Stomach (tissue), 7 donors: ENCODE measurements around the gene EFCAB11.

DNA sequence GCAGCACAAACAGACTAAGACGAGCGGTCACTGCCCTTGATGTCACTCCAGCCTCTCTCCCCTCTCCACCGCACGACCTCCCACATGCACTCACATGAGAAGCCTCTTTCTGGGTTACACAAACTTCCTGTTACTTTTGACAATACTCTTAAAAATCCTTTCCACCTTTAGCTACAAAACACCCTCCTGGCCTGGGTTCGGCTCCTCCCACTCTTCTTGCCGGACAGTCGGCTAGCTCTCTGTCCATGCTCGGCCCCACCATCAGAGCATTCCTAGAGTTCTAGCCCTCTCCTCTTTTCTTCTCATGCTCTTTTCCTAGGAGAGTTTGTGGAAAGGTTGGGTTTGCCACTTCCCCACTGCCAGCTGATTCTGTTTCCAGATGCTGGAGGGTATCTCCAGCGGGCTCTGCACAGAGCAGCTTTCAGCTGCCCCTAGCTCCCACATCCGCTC, 124.2 kb downstream of the FOXN3 start:
- PRO-cap = no peak
- RAMPAGE, long total RNA, 5 experiments = start-site peak on the minus strand in 2 of 5 experiments, centred at positions 358 to 359 of the sequence, 8 to 9 reads per replicate
- RRBS = no CpG with 5 or more reads among the region's 10 CpGs

GRCh38 chr14:89351361-89352029, 65.5 kb downstream of the FOXN3 start:
- PRO-cap = unidirectional peak, minus-strand start at chr14:89351672
- RAMPAGE, long total RNA, 5 experiments = start-site peak on the minus strand in 1 of 5 experiments, at chr14:89351646-89351685 at its widest, 5 reads per replicate
- RRBS = no CpG with 5 or more reads among the region's 12 CpGs

- PRO-cap = no peak
- RAMPAGE, long total RNA, 5 experiments = no peak in any of the 5 experiments
- RRBS = no CpG with 5 or more reads among the region's 5 CpGs
These were observed 197.3 kb upstream of the FOXN3 start for GRCh38 chr14:89614148-89614949.

- PRO-cap = no peak
- RAMPAGE, long total RNA, 5 experiments = no peak in any of the 5 experiments
- RRBS = no CpG with 5 or more reads among the region's 7 CpGs
These were observed 200.4 kb upstream of the FOXN3 start for GRCh38 chr14:89617427-89617875.

GRCh38 chr14:89629057-89629323, 212.0 kb upstream of the FOXN3 start:
- PRO-cap = no peak
- RAMPAGE, long total RNA, 5 experiments = no peak in any of the 5 experiments
- RRBS = no CpG with 5 or more reads among the region's 3 CpGs

GRCh38 chr14:89700694-89701027, 253.9 kb downstream of the EFCAB11 start:
- PRO-cap = no peak
- RAMPAGE, long total RNA, 5 experiments = no peak in any of the 5 experiments
- RRBS = no CpG with 5 or more reads among the region's 8 CpGs

DNA sequence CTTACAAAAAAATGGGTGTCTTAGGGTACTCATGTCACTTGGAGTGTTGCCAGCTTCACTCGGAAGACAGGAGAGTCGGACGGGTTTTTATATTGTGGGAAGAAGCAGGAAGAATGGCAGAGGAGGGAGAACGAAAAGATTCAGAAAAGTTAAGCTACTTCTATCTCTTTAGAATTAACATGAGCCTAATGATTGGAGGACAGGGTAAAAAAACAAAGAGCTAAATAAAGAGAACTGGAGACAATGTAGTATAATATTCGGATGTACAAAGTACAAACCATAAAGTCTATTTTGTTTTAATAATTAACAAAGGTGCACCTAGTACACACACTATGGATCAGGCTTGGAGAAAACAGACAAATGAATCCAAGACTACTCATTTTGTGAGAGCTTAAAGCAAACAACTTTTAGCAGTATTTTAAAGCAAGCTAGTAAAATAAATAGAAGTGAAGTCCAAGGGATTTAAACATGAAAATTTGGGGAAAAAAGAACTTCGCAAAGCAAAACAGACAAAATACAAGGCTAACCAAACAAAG, 43.8 kb downstream of the EFCAB11 start:
- PRO-cap = no peak
- RAMPAGE, long total RNA, 5 experiments = no peak in any of the 5 experiments
- RRBS = no CpG with 5 or more reads among the region's 6 CpGs

GRCh38 chr14:89954212-89955258, at the start of gene EFCAB11:
TSS of gene EFCAB11 (minus strand) at chr14:89954730.
- PRO-cap = bidirectional peak, plus-strand start at chr14:89954950, minus-strand start at chr14:89954615
- RAMPAGE, long total RNA, 5 experiments = start-site peak on the minus strand in 3 of 5 experiments, at chr14:89954526-89954803 at its widest, 83 to 181 reads per replicate
- RRBS = 1% methylated on average over 6 of the region's 46 CpGs

- PRO-cap = no peak
- RAMPAGE, long total RNA, 5 experiments = no peak in any of the 5 experiments
- RRBS = no CpG with 5 or more reads among the region's 1 CpG
These were observed 1.6 kb downstream of the TDP1 start for GRCh38 chr14:89957321-89957802.

DNA sequence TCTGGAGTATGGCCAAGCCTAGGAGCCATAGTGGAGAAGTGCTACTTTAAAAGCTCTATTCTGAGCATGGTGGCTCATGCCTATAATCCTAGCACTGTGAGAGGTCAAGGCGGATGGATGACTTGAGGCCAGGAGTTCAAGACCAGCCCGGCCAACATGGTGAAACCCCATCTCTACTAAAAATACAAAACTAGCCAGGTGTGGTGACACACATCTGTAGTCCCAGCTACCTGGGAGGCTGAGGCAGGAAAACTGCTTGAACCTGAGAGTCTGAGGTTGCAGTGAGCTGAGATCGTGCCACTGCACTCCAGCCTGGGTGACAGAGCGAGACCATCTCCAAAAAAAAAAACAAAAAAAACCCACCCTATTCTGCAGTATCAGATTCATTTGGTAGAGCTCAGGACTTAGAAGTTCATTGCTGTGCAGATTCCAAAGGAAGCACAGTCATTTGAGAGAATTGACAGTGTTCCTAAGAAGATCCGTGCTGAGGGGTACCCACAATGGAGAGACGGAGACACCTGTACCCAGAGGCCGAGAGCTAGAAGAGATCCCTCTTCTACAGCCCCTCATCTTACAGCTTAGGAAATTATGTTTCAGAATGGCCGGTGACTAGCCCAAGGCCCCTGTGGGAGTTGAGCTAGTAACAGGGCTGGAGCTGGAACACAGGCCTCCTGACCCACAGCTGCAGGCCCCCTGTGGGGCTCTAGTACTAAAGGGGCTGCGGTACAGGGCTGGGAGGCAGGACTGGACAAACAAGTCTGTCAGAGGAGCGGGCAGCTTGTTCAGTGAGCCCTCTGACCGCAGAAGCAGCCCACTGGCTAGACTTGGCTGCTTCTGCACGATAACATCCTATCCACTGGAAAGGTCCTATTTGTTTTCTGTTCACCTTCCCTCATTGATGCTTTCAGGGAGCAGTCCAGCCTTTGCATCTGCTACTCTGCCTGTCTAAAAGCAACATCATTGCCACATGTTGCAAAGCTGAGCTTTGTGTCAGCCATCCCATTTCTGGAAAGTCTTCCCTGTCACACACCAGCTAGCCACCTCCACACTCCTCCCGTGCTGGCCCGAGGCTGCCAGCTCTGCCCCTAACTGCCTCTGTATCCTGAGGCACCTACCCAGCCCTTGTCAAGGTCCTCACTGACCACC, 9.9 kb downstream of the PSMC1 start:
- PRO-cap = no peak
- RAMPAGE, long total RNA, 5 experiments = no peak in any of the 5 experiments
- RRBS = no CpG with 5 or more reads among the region's 14 CpGs

- PRO-cap = no peak
- RAMPAGE, long total RNA, 5 experiments = no peak in any of the 5 experiments
- RRBS = no CpG with 5 or more reads among the region's 3 CpGs
These were observed 36.8 kb downstream of the NRDE2 start for GRCh38 chr14:90294949-90295403.

DNA sequence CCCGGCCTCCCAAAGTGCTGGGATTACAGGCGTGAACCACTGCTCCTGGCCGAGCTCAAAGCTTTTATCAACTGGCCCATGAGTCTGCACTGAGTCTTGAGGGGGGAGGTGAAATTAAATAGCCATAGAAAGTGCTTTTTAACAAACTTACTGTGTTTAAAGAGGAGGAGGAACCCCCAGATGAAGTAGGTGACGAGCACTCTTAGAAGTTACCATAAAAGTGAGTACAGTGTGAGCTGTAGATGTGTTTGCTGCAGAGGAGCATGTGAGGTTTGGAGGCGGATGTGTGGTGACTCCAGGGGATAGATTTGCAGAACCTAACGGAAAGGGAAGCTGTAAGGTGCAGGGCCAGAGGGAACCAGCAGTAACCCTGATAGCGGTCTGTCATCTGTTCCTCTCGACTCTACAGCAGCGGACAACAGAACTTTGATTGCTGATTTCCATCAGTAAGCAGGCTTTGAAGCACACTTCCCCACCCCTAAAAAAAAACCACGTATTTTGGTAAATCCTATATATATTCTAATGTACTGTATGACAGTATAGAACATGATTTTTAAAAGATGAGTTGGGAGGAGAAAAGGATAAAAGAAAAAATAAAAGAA, 5.2 kb downstream of the CALM1 start:
- PRO-cap = no peak
- RAMPAGE, long total RNA, 5 experiments = no peak in any of the 5 experiments
- RRBS = no CpG with 5 or more reads among the region's 10 CpGs

DNA sequence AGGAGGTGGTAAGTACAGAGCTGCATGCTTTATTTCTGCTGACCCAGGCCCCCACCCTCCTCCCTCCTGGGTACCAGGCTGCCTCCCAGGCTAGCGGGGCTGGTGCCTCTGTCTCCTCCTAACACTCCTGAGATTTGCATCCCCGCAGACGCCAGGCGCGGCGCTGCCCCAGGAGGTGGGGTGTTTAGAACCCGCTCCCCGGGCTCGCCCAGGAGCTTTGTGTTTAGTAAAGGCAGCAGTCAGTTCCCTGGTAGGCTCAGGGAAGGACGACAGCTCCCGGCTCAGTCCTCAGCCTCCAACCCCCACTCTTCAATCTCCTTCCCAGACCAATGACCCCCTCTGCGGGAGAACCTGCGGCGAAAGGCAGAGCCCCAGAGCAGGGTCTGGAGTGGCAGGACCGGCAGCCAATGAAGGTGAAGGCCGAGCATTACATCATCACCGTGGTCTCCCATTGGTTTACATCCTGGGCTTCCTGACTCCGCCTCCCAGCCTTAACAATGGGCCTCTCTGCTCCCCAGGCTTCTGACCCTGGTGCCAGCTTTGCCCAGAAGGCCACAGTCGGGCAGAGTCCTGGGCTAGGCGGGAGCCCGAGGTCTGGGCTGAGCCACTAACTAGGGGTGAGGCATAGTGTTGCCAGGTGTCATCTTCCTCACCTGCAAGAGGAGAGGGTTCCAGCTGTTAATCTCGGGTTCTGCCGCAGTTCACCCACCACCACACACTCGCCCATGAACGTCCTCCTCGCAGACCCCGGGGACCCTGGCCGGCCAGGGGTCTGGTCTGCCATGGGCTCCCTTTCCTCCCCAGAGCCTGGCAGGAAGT, 57.5 kb downstream of the CALM1 start:
- PRO-cap = bidirectional peak, plus-strand start at position 555 of the sequence, minus-strand start at position 311 of the sequence
- RAMPAGE, long total RNA, 5 experiments = no peak in any of the 5 experiments
- RRBS = 28% methylated on average over 5 of the region's 28 CpGs

DNA sequence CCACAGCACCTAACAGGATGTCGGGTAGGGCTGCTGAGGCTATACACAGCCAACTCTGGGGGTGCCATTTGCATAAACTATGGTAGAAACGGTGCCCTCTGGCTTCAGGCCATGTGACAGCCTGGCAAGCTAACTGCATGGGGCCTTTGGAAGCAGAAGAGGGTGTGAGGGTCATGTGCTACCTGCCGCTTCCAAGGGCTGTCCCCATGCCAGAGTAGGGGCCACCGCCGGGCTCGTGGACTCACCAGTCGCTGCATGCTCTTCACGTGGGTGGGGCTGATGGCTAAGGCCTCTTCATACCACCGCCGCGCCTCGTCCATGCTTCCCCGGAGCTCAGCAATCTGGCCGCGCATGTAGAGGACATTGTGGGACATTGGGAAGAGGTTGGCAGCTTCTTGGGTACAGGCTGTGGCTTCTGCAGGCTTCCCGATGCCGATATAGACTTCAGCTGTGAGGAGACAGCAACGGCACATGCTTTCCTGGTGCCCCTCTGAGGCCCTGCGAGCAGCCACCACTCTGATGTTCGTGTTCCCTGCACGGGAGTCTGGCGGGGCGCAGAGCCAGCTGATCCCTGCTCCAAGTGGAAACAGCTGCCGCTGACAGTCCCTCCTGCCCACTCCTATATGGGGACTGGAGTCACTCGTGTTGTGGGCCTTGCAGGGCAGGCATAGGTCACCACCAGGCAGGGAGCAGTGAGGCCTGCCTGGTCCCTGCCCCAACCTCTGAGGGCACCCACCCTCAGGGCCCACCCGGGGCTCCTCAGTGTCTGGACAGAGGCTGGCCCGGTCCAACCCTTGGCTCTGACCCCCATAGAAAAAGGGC, 181.2 kb downstream of the CALM1 start:
- PRO-cap = no peak
- RAMPAGE, long total RNA, 5 experiments = start-site peak on the minus strand in 1 of 5 experiments, centred at position 325 of the sequence, 12 reads per replicate
- RRBS = 91% methylated on average over 8 of the region's 27 CpGs

- PRO-cap = no peak
- RAMPAGE, long total RNA, 5 experiments = no peak in any of the 5 experiments
- RRBS = no CpG with 5 or more reads among the region's 20 CpGs
These were observed 188.6 kb downstream of the TTC7B start for GRCh38 chr14:90627352-90628368.

DNA sequence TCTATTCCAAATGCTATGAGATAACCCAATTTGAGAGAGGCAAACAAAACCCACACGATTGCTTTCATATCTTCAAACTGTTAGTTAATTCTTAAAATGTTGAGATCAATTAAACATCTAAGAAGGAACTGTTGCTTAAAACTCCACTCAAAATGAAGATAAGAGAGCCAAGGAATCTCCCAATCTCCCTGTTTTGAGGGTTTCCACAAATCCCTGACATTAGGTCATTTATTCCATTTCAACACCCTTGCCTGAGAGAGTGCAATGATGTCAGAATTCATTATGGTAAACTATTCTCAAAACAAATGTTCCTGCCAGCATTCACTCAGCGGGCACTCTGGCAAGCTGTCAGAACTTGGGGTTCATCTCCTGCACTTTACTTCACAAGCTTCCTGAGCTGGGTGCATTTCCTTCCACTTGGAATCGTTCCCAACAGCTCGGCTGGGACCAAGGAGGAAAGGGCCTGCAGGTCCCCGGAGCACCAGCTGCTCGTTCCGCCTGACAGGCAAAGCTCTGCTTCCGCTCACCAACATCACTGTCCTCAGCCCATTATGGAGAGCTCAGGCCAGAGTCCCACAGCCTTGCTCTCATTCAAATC, 117.8 kb downstream of the TTC7B start:
- PRO-cap = no peak
- RAMPAGE, long total RNA, 5 experiments = no peak in any of the 5 experiments
- RRBS = no CpG with 5 or more reads among the region's 8 CpGs

DNA sequence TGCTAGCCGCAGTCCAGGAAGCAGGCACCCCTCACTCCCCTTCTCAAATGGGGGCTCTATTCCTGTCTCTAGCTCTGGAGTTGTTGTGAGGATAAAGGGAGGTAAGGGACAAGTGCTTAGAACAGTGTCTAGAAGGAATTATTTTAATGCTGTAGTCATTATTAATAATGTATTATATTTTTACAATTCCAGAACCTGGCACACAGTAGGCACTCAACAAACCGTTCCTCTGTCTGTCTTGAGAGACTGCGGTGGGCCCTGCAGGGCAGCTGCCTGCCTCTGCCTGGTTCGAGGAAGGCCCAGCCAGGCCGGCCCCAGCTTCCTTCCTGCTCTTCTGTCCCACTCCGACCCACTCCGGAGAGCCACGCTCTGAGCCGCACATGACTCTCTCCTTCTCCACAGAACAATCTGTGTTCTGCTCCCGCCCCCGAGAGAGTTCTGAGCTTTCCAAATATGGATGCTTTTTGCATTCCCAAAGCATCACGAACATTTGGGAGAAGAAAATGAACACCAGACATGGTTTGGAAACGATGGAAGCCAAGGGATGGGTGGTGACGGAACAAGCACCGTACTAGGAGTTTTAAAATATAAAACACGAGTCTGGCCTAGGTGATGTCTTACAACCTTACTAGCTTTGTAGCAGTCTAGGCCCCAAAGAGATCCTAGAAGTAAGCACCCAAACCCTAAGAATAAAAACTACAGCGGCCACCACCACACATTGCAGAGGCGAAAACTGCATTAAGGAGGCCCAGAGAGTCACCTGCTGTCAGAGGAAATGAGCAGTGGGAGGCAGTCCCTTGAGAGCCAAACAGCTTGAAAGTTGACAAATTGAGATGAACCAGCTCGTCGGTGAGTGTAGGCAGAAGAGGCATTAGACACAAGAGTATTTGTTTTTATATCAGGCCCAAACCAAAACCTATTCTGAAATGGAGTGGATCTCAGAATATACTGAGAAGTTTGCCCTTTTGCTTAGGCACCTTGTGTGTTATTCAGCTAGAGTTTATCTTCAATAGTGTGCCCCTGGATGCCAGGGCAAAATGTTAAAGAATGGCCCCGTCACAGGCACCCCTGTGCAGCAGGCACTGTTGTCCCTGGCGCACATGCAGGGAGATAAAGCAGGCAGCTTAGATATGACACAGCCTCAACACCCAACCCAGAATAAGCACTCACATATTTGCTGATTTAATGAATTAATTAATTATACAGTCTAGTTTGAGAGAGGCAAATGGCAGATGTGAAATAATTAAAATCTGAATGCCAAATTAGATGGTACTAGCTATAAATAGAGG, 57.0 kb downstream of the TTC7B start:
- PRO-cap = bidirectional peak, plus-strand start at position 513 of the sequence, minus-strand start at position 371 of the sequence
- RAMPAGE, long total RNA, 5 experiments = no peak in any of the 5 experiments
- RRBS = no CpG with 5 or more reads among the region's 22 CpGs

DNA sequence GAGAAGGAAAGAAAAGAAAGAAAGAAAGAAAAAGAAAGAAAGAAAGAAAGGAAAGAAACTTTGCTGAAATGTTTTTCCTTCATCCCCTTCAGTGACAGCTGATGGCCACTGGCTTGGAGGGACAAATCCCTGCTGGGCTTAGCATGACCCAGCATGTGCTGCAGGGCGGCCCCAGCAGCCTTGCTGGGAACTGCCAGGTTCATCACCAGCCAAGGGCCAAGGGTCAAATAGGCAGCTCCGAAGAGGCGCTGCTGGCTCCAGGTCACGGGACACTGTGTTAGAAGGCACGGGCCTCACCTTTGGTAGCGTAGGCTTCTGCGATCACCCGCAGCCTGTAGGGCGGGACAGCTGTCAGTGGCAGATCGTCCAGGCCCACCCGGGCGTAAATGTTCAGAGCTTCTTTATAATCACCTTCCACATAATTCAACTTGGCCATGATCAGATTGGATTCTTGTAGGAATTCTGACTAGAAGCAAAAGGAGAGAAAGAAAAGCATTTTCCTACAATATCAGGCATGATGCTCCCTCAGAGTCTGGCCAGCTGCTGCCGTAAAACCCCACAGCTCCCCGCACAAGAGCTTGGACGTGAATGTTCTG, 35.7 kb downstream of the TTC7B start:
- PRO-cap = no peak
- RAMPAGE, long total RNA, 5 experiments = no peak in any of the 5 experiments
- RRBS = no CpG with 5 or more reads among the region's 15 CpGs

GRCh38 chr14:90838900-90839838, 22.9 kb upstream of the TTC7B start:
- PRO-cap = unidirectional peak, minus-strand start at chr14:90839120; unidirectional peak, minus-strand start at chr14:90839372
- RAMPAGE, long total RNA, 5 experiments = no peak in any of the 5 experiments
- RRBS = no CpG with 5 or more reads among the region's 14 CpGs

- PRO-cap = unidirectional peak, minus-strand start at chr14:91269431
- RAMPAGE, long total RNA, 5 experiments = no peak in any of the 5 experiments
- RRBS = no CpG with 5 or more reads among the region's 21 CpGs
These were observed 24.8 kb upstream of the GPR68 start for GRCh38 chr14:91269087-91269825.